Neural progenitor cell (in vitro differentiated cells): ENCODE measurements around the gene SCG3.

- RAMPAGE, long total RNA = no peak
These were observed 65.3 kb upstream of the TNFAIP8L3 start for GRCh38 chr15:51160047-51160317.

DNA sequence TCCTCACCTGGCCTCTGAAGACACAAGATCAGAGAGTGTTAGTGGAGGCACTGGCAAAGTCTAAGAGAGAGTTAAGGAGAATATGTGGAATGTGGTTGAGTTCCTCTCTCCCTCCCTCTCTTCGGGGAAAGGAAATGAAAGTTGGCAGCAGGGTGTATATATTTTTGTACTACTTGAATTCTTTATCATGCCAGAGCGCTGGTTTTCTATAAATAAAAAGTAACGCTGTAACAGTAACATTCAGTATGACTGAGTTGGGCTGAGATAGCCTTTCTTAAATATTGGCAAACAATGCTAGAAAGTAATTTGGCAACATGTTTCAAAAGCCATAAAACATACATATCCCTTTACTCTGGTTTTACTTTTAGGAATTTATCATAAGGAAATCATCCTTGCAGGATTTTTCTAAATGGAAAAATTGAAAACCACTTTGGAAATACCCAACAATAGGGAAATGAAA lies 77.5 kb upstream of the TNFAIP8L3 start:
- RAMPAGE, long total RNA = no peak

DNA sequence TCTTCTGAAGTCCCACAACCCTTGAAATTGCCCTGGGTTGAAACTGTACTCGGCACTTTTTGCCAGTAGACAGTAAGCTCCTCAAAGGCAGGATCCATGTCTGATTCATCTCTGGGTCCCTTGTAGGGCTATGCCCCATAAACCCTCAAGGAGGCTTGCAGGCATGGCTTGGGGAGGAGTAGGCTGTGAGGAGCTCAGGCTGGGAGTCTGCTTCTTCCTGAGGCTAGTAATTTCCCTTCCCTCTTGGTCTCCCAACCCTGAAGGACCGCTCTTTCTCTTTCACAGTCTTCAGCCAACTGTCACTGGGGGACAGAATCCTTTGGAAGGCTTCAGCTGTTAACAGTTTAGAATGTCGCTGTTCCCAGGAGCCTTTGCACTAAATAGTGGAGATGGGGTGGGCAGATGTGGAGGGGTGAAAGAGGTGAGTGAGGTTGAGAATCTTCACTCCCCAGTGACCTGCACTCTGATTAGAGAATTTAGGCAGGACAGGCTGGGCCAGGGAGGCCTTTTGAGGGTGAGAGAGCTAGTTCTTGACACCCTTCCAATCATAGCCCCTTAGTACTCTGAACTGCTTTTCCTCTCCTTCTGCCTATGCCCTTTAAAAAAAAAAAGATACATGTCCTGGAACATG lies 35.5 kb downstream of the CYP19A1 start:
- RAMPAGE, long total RNA = no peak

- RAMPAGE, long total RNA = no peak
These were observed 6.2 kb downstream of the CYP19A1 start for GRCh38 chr15:51331938-51332776.

GRCh38 chr15:51377069-51377826 lies 35.8 kb downstream of the GLDN start:
- RAMPAGE, long total RNA = no peak

DNA sequence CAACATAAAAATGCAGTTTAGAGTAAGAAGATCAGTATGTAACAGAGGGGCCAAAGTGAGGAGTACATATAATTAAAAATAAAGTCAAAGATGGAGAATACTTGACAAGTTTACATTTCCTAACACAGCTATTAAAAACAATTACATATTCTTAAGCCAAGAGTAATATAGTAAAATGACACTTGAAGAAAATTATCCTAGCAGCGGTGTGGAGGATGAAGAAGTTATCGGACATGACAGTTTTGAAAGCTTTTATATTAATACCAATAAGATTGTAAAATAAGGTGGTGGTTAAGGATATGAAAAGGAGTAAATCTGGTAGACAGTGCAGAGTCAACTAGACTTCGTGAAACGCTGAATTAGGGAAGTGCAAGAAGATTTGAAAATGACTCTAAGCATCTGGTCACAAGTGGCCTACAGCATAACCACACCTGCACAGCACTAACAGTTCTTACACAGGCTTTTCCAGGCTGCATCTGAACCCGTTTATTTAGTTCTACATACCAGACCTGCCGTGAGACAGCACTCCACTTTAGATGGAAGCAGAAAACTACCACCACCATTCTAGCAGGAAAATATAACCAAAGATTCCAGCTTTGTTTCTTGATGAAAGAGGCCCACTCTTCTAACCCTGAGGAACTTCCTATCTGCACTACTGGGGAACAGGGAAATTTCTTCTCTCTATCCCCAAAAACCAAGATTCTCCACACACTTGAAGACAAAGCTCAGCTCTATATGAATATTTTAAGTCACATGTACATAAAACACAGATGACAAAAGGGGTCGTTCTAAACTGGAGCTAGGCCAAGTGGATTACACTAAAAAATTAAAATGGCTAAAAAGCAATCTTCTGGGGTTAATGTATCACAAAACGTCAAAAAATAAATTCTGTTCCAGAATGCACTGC lies 1.9 kb downstream of the DMXL2 start:
- RAMPAGE, long total RNA = no peak

GRCh38 chr15:51681071-51681877 lies at the start of gene SCG3:
SCG3 (plus strand) TSS chr15:51681503.
- RAMPAGE, long total RNA = no peak

DNA sequence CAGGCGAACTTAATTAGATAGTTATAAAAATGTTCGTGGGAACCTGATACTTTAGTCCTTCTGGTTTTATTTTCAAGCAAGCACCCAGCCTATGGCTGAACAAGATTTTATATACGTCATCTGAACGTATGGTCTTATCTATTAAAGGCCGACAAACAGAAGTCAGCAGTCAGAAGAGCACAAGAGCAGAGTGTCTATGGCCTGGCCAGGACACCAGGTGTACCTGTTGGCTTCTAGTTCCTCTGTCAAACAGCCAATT lies 64.3 kb downstream of the LEO1 start:
- RAMPAGE, long total RNA = no peak

DNA sequence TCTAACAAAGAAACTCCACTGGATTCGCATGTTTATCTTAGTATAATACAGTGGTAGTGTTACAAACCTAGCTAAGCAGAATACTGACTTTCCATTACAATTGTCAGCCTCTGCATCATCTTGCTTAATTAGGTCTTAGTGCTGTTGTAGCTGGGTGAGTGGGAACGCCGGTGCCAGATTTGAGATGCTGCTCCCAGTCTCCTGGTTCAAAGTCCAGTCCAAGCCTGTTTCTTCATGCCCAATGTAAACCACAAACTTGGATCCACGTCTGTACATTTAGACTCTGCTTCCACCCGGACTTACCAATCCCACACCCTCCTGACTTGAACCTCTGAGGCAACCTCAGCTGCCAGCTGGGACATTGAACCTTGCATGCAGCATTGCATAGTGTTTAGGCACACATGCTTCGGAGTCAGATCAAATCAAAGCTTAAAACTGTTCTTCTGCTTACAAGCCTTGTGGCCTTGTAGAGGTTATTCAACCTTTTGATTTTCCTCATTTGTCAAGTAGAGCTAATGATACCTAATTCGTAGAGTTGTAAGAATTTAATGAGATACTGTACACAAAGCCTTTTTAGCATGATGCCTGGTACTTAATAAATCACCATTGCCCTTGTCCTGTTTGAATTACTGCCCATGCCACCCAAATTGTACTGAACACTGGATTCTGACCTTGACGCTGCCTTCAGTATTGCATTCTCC lies 42.9 kb downstream of the BCL2L10 start:
- RAMPAGE, long total RNA = no peak

- RAMPAGE, long total RNA = no peak
These were observed 34.2 kb downstream of the BCL2L10 start for GRCh38 chr15:52078258-52078917.

GRCh38 chr15:52221605-52222333 lies 30.6 kb upstream of the GNB5 start:
- RAMPAGE, long total RNA = no peak

- RAMPAGE, long total RNA = no peak
These were observed 2.7 kb downstream of the MYO5C start for GRCh38 chr15:52292735-52293427.

DNA sequence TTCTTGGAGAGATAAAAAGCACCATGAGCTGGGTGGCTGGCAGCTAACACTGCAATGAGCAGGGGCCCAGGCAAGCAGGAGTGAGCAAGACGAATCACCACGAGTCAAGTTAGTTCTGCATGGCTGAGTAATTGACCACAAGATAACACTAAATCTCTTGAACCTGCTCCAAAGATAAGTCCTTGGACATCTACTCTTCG lies 100.9 kb downstream of the MYO5A start:
- RAMPAGE, long total RNA = no peak

GRCh38 chr15:52548832-52550050 lies 19.6 kb downstream of the ARPP19 start:
- RAMPAGE, long total RNA = no peak

DNA sequence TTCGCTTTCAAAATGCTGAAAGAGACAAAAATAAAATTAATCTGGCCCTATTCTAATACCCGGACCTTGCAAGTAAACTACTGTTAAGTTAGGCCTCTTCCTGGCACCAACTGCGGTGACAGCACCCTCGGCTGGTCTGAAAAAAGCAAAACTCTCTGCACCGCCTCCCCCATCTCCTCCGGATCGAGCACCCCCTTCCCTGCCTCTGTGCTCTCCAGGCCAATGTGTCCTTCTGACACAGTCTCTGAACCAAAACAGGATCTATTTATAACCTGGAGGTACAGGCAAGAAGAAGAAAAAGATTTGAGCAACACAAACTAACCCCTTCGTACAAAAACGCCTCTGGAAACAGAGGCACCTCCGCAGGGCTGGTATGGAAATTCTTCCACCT lies 1.1 kb downstream of the ATOSA start:
- RAMPAGE, long total RNA = no peak

DNA sequence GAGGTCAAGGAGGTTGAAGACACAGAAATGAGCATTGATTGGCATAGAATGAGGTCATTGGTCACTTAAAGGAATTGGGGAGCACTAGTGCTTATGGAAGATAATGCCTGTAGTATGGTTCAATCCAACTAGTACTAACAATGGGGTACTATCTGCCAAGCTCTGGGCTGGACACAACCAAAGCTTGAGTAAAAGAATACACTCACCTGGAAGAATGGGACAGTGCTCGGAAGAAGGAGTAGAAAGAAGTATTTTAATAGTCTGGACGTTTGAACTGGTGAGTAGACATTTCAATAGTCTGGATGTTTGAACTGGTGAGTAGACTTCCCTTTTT lies 40.2 kb upstream of the ATOSA start:
- RAMPAGE, long total RNA = no peak

DNA sequence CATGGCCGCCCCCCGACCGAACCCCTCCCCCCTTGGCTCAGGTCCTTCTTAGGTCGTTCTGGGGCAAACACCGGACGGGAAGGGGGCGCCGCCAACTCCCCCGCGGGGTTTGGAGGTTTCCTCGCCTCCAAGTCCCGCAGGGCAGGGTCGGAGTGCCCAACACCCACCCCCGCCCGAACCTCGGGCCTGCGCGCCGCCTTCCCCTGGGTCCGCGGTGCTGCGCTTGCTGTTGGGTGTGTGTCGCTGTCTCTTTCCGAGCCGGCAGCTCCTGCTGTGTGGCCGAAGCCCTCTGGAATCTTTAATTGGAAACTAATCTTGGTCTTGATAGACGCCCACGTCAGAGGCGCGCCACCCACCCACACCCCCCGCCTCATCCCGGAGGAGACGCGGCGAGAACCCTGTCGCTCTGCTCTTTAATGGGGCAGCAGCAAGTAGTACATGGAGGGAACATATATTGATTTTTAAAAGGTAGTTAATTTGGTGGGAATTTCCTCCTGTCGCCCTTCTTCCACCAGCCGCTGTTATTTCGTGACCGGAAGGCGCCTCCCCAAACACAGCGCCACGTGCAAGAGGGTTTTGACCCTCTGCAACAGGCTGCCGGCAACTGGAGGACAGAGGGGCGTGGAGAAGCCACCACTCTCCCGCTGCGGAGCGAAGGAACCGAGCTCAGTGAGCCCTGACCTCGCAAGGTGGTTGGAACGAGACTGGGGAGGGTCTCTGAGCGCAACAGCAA lies 4.6 kb downstream of the ONECUT1 start:
- RAMPAGE, long total RNA = no peak

DNA sequence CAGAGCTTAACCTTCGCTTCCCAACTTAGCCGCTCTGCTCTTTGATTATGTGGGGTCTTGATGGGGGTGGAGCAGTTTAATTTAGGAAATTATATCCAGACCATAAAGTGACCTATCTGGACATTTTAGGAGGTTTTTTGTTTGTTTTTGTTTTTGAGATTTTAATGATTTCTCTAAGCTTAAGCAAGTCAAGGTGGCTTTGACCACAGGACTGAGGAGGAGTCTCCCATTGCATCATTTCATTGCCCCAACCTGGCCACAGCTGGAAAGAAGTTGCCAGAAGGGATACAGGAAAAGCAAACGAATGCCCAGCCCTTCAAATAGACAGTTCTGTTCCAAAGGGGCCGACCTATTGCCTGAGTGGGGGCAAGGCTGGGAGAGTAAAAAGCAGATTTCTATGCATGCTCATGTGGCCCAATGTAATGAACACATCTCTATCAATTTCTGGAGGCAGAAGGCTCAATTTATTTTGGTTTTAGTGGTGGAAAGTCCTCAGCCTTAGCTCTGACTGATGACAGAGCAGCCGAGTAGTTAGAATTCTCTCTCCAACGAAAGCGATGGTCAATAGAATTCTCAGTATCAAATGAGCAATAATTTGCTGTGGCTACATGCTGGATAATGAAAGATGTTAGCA lies 12.0 kb upstream of the ONECUT1 start:
- RAMPAGE, long total RNA = no peak

DNA sequence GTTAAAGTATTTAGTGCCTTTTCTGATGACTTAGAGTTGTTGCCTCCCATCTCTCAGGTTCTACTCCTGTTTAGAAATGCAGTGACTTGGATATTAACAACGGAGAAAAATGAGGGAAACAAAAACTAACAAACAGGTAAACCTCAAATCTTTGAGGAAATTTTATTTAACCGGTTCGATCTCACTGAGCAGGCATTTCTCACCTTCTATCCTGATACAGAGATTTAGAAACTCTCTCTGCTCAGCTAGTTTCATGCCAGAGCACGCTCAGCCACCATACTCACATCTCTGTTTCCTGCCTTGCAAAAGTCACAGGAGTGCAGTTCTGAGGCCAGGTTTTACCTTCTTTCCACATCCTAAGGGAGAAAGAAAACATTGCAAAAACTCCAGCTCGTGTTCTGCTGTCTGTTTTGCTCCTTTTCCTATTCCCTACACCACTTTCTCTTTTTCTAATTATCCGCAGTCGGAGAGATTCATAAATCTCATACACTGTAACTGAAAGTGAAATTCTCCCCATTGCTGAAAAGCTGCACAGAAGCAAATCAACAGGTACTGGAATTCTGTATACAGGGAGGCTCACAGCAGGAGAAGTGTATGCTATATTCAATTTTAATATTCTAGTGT lies 240.6 kb upstream of the ONECUT1 start:
- RAMPAGE, long total RNA = no peak

DNA sequence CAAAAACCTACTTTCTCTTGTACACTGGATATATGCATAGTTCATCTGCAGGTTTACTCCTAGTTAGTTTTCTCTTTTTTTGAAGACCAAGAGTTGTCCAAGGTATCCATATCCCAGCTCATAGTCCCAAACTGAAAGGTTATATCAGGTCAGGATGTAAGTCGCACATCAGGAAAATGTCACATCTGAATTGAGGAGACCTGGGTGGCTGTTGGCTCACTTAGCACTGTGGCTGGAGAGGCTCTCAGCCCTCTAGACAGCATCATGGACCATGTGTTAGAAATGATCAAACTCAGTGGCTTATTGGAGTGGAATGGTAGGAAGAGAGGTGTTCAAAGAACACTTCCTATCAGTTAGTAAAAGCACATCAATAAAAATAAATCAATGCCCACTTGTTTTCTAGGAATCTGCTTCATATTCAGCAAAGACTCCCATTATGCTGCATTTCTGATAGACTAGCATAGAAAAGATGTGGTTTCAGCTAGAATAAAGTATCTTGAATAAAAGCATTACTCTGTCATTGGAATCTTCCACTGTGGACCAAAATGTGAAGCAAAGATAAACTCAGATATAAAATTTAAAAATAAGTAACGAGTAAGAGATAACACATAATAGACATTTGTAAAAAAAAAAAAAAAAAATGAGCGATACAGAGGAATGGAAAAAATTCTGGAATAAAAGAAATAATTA lies 309.5 kb downstream of the WDR72 start:
- RAMPAGE, long total RNA = no peak